LHCN-M2 (cell line): ENCODE results near the genes NFYA, TREM2 and USP49.

GRCh38 chr6:39855180-39855988, 63.2 kb downstream of the DAAM2 start:
- RAMPAGE, long total RNA: no peak

GRCh38 chr6:39945494-39946152, 11.4 kb upstream of the MOCS1 start:
- RAMPAGE, long total RNA: no peak

GRCh38 chr6:39947643-39948000, 13.4 kb upstream of the MOCS1 start:
- RAMPAGE, long total RNA: no peak

- RAMPAGE, long total RNA: no peak
Observed at GRCh38 chr6:40477621-40478370, 109.4 kb downstream of the LRFN2 start.

GRCh38 chr6:40779378-40779612, 192.1 kb upstream of the LRFN2 start:
- RAMPAGE, long total RNA: no peak

DNA sequence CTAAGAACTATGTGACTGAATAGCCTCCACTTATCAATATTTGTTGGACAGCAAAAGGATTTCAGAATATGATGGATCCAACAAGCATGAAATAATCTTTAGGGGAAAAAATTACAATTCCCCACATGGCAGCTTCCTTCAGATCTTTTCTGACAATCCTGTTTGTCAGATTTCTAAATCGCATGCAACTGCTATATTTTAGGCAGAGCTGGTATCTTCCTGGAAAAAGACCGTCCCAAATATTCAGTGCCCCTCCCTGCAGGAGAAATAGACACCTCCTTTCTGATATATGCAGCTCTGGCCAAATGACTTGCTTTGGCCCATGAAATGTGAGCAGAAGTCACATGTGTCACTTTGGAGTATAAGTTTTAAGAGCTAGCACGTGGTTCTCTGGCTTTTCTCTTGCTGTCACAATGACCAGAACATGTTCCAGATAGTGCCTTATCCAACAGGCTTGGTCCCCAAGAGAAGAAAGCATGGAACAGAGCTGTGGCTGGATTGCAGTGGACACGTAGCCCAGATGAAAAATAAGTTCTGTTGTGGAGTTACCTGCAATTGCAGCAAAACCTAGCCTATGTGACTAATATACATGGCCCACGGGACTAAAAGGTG, 40.5 kb downstream of the UNC5CL start:
- RAMPAGE, long total RNA: no peak

DNA sequence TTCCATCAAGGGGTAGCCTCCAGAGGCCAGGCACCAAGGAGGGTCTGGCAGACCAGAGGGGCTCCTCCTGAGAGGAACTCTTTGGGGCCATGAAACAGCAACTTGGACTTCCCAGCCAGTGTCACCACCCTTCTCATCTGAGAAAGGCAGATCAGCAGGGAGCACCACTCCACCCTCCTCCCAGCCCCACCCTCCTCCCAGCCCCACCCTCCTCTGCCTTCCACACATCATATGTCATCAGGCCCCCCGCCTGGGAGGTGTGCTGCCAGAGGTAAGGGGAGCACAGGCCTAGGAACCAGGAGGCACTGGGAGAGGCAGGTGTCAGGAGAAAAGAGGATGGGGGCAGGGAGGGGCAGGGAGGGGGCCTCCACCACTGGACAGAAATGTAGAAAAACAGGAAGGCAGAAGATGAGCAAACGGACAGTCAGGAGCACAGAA, 1.1 kb upstream of the TSPO2 start:
- RAMPAGE, long total RNA: no peak

- RAMPAGE, long total RNA: no peak
Observed at GRCh38 chr6:41071354-41071766, 796 bp downstream of the OARD1 start.

DNA sequence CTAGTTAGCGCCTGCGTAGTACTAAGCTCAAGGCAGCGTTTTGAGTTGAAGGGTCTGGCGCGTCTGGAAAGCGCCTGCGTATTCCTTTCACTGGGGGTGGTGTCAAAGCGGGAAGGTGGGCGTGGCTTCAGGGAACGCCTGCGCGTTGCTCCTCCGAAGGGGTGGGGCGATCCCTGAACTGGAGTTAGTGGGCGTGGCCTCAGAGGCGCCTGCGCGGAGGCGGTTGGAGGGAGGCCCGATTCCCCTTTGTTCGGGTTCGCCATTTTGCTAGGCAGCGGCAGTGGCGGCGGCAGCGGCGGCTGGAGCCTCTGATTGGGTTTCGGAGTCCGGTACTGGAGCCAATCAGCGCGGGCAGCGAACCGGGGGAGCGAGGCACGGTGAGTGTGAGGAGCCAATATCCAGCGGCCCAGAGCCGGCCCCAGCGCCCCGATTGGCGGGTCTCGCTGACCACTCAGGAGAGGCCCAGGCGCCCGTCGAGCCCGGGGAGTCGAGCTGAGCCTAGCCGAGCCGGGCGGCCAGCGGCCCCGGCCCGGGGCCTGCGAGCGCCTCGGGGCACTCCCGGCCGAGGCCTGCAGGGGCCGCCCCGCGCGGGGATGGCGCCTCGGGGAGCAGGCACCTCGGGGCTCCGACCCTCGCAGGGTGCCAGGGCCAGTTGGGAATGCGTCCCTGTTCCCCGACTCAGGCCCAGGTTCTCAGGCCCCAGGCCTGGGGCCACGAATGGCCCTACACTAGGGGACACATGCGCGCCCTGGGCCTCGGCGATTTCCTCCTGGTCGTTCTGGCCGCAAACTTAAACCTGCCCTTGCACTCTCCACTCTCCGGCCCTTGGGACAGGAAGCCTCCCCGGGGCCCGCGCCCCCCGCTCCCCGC, at the start of gene NFYA:
TSS of gene NFYA (plus strand) at position 267 of the 870 bp plus-strand sequence.
- RAMPAGE, long total RNA: no peak

DNA sequence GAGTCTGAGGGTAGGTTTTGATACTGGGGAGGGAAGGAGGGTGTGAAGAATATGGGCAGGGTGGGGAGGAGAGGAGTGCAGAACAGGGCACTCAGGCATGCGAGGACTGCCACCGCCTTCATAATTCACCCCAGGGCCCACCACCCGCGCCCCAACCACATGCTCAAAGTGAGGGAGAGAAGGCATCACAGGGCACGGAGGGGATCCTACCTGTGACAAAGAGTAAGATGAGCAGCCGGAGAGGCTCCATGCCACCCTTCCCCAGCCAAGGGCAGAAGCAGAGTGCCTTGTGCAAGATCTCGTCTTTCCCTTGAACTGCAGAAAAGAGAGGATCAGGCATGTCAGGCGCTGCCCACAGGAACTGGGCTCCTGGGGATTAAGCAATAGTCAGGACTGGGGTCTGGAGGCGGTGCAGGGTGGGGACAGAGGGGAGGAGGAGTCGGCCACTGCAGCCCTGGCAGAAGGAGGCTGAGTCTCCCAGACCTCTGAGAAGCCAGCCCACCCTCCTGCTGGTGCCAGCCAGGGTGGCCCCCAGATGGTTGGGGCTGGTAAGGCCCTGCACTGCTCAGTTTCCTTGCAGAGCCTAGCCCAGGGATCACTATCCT, at the start of gene TREM2:
TSS of gene TREM2 (minus strand) at position 284 of the 605 bp plus-strand sequence.
- RAMPAGE, long total RNA: no peak

DNA sequence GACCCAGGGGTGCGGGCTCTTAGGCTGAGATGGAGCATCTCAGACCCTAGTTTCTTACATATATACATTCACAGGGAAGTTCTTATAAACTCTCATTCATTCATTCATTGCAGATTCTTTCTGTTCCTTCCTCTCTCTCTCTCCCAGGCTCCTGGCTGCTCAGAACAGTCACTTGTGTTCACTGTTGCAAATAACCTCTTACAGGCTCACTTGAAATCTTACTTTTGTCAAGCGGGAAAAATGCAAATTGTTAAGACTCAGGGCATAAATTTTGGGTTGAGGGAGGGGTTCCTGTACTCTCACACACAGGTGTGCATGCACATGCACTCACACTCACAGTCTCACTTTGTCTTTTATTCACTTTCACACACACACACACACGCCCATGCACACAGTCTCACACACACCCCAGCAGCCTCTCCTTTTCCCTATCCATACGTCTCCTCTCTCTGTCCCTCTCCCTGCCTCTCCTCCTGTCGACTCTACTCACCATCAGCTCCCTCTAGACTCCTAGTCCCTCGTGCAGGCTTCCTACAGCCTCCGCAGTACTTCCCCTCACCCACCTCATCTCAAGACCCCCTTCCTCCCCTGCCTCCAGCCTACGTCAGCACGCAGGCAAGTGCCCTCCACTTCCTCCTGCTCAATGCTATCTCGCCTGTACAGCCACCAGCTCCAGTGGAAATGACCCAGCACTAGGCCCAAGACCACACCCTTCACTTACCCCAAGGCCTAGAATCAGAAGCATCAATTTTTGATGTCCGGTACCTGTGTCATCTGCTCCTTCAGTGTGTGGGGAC, 670 bp upstream of the TREML2 start:
- RAMPAGE, long total RNA: no peak

GRCh38 chr6:41320383-41320899, 15.0 kb upstream of the NCR2 start:
- RAMPAGE, long total RNA: no peak

- RAMPAGE, long total RNA: no peak
Observed at GRCh38 chr6:41374985-41375682, 39.7 kb downstream of the NCR2 start.

DNA sequence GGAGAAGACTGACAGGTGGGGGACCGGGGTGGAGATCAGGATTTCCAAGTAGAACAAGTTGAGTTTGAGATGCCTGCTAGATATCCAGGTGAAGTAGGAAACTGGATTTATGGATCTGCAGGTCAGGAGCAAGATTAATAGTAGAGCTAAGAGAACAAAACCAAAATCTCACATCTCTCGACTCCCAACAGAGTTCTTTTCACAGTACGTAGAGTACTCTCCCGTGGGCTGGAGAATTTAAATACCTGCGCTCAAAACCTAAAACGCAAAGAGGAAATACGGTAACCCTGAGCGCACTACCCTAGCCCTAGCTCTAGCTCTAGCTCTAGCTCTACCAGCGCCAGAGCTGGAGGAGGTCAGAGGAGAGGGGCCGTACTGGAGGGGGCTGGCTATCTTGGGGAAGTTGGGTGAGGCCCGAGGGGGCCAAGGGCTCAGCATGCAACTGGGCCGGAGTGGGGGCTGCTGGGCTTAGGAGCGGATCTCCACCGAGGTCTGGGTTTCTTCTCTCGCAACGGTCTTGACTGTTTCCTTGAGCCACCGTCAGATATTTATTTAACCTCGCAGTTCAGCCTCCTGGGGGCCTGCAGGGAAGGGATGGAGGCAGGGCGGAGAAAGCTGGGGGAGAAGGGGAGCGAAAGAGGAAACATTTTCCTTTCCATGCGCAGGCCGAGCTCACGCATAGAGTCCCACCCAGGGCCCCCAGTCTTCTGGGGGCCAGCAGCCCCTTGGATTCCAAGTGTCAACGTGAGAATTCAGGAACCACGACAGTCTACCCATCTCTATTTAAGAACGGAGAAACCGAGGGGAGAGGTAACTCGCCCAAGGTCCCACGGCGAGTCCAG, 91.0 kb downstream of the NCR2 start:
- RAMPAGE, long total RNA: no peak

- RAMPAGE, long total RNA: no peak
Observed at GRCh38 chr6:41442620-41443255, 103.4 kb upstream of the FOXP4 start.

GRCh38 chr6:41690712-41691305, 44.6 kb downstream of the TFEB start:
- RAMPAGE, long total RNA: no peak

DNA sequence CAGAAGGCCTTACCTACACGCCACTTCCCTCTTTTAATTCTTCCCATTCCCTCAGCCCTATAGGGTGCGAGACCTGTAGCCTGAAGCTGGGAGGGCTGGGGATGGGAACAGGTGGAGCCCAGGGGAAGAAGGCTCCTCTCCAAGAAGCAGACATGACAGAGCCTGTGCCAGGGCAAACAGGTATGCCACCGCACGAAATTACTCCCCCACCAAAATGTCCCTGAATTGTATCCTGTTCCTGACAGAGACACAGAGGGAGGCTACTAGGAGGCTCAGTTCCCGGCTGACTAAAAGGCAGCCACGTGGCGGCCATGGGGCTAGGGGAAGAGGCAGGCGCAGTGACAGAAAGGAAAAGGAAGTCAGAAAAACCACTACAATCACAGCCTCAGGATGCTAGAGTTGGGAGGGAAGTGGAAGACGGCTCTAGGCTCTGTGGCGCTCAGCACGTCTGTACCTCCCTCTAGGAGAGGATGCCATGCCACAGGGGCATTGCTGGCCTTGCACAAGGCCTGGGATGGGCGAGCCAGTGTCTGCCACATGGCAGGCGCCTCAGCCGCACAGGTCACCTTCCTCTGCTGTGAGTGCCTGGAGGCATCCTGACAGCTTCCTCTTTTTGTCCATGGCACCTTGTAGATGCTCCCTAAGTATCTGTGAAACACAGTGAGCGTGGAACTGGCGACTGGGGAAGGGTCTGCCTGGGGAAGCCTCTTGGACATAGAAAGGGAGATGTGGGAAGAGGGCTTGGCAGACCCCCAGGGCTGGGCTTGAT, 27.7 kb downstream of the TFEB start:
- RAMPAGE, long total RNA: no peak

DNA sequence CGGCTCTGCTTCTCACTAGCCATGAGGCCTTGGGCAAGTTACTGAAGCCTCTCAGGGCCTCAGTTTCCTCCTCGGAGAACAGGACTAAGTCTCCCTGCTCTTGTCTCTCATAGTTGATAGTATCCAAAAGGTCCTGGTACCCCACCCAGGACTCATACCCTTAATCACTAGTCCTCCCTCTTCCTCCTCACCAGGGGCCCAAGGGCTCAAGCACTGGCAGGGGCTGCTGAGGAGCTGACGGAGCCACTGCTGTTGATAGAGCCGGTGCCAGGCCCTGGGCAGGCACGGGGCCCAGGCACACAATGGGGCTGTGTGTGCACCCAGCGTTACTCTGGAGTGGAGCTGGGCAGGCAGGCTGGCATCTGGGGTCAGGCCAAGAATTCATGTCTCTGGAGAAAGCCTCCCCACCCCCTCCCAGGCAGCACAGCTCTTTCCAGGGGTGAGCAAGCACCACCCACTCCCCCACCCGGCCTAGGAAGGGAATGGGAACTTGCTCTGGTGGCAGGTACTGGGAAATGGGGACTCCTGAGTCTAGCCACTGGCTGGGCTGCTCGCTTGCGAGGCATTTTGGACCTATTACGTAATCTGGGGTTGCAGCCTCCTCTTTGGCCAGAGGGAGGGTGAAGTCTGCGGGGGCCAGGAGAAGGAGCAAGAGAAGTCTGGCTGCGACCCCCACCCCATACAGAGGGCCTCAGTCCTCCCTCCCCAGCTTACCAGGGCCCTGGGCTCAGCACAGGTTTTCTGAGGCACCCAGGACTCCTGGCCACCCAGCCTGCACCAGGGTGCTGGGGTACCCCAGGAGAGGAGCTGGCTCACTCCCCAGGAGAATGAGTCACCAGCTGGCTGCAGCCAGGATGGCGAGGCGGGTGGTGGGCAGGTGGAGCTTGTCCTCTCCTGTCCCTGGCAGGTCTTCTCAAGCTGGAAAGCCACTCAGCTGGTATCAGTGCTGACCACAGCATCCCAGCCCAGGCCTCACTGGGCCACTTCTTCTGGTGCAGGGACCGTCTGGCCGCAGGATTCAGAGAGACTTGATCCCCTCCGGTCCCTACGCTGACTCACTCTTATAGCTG, 22.6 kb downstream of the TFEB start:
- RAMPAGE, long total RNA: no peak

DNA sequence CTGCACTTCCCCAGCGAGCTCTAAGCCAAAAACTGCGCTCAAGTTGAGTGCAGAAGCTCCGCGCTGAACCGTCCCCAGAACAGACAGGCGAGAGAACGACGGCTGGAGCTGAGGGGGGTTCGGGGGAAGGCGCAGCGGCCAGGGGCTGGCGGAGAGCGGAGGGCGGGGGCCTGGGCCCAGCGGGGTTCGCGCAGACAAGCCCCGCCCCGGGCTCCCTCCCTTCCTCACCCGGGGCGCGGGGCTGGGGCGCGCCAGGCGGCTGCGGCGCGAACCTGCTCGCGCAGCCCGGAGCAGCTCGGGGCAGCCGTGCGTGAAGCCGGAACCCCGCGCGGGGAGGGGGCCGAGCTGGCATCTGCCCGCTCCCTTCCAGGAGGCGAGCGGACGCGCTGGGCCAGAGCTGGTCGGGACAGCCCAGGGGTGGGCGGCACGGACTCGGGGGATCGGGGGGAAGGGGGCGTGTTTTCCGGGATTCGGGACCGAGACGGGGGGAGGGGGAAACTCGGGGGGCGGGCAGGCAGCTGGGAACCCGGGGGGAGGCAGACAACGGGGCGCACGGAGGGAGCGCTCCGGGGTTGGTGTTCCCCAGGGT, 1.2 kb downstream of the TFEB start:
- RAMPAGE, long total RNA: no peak

- RAMPAGE, long total RNA: no peak
Observed at GRCh38 chr6:41895170-41896386, at the start of gene USP49. USP49 (minus strand) TSS chr6:41895375.